ENCODE measurements around the genes IRF2BP2 and GGPS1.

GRCh38 chr1:234537470-234538411 is 58.8 kb upstream of the TARBP1 start:
- RRBS: no CpG with 5 or more reads among the region's 14 CpGs

- RRBS: no CpG with 5 or more reads among the region's 11 CpGs
Observed at GRCh38 chr1:234538412-234538771, 59.4 kb upstream of the TARBP1 start.

DNA sequence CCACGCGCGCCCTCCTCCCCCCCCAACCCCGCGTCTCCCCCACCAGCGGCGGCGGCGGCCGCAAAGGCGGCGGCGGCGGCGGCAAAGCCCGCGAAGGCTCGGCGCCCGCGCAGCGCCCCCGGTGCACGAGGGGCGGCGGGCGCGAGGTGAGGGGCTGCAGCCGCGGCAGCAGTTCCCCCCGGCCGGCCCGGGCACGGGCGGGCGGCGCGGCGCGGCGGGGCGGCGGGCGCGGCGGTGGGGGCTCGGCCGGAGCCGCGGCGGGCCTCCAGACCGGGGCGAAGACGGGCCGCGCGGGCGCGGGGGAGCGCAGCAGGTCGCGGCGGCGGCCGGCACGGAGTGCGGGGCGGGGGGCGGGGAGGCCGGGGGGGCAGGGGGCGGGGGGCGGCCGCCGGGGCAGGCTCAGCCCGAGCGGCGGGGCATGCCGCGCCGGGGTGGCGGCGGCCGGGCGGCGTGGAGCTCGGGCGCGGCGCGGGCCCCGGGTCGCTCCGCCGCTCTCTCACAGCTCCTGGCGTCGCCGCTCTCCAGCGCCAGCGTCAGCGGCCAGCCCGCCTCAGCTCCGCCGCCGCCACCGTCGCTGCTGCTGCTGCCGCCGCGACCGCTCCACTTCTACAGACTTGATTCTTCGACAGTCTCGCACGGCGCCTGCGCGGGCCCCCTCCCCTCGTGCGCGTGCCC is at the start of gene IRF2BP2:
IRF2BP2 (minus strand) TSS at position 610 of the 675 bp plus-strand sequence.
- RRBS: 1% methylated on average over 38 of the region's 119 CpGs

DNA sequence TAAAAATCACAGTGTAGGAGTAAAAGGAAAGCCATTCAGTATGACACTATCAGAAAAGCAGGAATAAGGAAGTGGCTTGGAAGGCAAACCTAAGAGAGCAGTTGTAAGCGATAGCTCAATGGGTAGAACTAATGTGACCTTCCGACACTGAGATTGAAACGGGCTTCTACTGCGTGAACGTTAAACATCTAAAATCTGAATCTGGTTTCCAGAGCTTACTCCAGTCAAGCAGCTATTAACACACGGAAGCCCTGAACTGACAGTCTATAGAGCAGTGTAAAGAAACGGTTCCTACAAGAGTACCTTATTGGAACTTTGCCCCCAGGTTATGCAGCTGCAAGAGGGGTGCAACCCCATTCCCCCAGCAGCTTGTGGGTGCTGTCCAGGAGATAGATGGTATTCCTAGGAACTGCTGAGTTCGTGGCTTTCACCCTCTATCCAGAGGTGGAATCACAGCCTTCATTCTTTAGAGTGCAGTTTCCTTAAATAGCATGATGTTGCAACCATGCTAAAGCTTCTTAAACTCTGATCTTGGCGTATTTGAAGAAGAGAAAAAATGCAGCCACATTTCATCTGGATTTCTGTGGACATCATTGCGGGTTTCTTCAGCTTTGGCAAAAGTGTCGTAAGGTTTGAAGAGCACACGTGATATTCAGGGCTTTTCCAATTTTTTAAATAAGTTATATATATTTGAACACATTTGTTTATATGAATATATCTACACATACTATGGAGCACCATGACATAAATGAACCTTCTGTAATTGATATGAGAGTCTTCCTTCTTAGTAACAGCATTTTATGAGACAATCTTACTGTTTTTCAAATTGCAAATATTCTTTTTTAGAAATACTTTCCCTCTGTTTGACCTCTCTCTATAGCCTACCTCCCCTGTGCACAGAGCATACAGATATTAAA is 3.5 kb upstream of the IRF2BP2 start:
- RRBS: no CpG with 5 or more reads among the region's 12 CpGs

GRCh38 chr1:234675088-234675287 is 65.0 kb upstream of the IRF2BP2 start:
- RRBS: no CpG with 5 or more reads among the region's 2 CpGs

DNA sequence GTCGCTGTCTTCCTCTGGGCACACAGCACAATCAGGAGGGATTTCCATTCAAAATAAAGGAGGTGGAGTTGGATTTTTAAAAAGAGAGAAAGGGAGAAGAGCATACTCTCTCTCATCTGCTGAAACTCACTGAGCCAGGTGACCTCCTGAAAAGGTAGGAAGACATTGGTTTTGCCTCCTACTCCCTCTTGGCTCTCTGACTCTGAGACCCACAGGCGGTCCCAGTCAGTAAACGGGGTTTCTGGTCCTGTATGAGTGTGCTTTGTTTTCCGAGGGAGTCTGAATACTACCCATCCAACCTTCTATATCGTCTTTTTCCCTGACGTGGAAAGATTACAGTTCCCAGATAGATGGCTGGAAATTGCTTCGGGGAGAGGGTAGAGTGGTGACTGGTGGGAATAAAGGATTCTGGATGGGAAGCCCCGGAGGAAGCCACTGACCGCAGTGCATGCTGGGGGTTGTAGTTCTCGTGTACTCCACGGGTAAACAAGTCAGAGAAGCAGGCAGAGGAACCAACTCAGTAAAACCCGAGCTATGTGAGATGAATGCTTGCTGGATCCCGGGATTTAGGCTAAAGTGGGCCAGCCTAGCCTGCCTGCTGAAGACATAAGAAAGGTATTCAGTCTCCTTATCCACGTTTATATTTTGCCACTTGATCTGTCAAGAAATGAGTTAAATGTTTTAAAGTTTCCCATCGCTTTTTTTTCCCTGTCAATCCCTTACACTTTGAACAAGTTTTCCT is 66.1 kb upstream of the IRF2BP2 start:
- RRBS: no CpG with 5 or more reads among the region's 15 CpGs

DNA sequence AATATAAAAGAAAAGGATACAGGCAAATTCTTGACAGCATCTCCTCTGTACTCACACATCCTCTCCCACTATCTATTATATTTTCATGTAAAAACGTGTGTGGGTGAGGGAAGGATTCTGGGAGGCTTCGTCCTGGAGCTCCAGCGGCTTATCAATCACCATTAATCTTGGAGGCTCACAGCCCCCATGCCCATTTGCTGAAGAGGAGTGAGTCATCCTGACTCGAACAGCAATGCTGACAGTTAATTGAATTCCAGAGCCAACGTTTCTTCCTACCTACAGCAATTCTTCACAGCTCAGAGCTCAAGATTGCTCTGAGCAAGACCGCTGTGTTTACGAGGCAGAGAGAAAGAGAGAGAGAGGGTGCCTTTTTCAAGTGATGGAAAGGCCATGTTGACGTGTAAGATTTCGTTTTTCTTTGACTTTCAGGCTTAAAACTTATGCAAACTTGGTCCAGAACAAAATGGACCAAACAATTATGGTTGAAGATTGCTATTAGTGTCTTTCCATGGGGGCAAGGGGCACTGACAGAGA is 135.8 kb upstream of the IRF2BP2 start:
- RRBS: no CpG with 5 or more reads among the region's 9 CpGs

- RRBS: no CpG with 5 or more reads among the region's 1 CpG
Observed at GRCh38 chr1:234753597-234754010, 143.6 kb upstream of the IRF2BP2 start.

- RRBS: no CpG with 5 or more reads among the region's 5 CpGs
Observed at GRCh38 chr1:234760351-234760730, 150.4 kb upstream of the IRF2BP2 start.

DNA sequence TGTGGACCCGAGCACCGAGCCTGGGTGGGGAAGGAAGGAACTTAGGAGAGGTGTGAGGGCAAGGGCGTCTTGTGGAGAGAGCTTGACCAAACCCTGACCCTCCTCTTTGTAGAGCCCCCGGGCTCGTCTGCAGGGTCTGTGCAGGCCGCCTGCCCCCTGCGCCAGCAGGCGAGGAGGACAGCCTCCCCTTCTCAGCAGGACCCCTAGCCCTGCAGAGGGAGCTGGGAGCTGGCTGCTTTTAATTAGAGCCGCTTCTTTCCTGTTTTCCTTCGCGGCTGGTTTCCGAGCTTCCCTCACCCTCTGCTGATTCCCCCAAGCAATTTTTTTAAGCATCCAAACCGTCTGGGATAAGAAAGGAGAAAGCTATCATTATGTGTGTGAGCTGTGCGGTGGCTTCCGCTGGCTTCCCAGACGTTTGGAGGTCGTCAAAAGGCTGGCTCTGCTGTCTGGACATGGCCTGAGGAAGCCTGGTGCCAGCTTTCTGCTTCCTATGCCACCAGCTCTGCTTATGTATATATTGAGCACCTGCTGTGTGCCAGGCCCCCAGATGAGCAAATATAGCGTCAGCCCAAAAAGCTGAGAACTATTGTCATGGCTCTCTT is 160.2 kb upstream of the IRF2BP2 start:
- RRBS: no CpG with 5 or more reads among the region's 18 CpGs

DNA sequence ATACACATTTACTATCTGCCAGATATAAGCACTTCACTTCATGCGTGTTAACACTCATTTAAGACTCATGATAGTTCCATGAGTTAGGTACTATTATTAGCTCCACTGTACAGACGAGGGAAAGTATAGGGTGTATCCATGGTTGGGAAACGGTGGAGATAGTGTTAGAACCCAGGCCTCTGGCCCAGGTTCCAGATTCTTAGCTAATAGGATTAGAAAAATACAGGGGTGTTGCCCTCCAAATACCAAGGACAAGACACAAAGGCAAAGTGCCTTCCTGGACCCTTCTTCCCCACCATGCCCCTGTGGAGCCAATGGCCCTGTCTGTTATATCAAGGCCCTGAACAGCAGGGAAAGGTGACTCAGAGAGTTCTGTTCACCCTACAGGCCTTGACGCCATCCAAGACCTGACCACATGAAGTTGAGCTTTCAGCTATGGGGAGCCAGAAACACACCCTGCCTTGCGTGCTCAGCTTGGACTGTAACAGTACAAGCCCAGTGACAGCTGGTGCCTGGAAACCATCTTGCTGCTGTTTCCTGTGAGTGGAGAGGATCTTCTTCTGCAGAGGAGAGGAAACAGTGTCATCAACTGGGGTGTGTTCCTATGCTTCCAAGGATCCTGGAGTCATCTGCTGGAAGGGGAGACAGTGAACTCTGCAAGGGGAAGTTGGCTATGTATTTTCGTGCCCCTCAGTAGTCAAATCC is 164.9 kb upstream of the IRF2BP2 start:
- RRBS: no CpG with 5 or more reads among the region's 6 CpGs

GRCh38 chr1:234917984-234919030 is 210.3 kb downstream of the TOMM20 start:
- RRBS: 89% methylated on average over 5 of the region's 31 CpGs

DNA sequence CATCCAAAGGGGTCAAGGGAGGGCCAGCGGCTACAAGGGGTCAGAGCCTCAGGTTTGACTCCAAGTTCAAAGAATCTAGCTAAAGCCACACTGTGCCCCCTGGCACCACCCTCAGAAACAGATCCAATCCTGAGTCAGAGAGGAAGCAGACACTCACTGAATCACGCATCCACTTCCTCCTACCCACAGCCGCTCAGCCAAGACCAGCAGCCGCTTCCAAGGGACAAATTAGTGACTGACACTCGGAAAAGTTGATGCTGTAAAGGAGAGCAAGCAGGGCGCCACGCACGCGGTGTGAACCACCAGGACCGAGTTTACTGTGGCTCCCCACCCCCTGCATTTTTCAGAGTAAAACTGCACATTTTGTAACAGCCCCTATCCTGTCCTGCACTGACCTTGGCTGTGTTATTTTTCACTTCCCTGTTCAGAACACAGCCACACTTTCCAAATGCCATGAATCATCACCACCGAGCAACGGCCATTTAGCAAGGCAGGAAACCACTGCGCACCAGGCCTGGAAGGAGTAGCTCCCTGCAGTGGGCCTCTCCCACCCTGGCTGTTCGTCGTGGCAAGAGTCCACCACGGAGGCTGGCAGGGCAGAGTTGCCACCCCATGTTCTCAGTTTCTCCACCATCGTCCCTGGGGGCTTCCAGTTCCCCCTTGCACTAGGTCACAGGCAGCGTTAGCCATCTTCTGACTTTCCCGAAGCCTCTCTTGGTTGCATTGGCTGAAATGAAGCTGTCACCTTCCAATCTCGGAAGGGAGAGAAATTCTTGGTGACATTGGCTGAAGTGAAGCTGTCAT is 147.7 kb downstream of the TOMM20 start:
- RRBS: no CpG with 5 or more reads among the region's 20 CpGs

DNA sequence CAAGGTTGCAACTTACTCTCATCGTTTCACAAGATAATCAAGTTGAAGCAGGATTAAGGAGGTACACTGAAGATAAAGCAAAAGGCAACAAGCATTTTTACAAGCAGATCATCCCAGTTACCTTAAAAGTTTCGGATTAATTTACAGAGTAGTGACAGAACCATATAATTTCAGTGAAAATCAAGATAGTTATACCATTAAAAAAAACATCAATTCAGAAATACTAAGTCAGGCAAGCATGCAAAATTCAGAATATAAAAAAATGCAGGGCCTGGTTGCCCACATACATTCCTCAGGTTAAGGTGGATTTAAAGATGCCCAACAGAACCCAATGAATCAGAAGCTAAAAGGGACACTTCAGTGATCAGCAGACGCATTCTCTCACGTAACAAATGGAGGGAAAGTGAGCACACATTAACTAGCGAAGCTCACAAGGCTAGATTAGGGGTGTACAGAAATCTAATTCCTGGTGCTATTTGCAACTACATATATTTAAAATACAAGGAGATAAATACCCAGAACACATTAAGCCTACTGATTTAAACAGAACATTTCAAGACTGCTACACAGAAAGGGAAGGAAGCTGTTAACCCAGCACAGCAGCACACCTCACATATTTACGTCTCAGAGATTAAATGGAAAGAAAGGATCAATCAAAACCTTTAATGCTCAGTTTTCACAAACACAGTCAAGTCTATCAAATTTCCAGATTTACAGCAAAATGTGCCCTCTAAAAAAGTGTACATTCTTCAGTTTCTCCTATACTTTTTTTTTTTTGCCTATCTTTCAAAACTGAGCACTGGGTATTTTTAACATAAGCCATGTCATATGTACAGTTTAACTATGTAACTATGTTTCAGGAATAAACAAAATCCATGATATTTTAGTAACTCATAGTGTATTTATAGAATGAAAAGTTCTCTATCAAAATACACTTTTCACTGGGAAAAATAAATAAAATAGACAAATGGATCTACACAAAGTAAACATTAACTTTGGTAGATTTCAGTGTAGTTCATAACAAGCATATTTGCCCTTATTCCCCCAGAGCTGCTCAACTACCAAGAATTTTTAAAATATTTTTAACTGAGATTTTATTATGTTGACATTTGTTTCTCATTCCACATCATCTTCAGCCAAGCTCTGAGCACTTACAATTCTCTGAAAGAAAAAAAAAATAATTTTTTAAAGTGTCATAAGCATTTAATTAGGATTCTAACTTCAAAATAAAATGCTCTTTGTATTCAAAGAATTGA is 17.3 kb downstream of the TOMM20 start:
- RRBS: no CpG with 5 or more reads among the region's 6 CpGs

DNA sequence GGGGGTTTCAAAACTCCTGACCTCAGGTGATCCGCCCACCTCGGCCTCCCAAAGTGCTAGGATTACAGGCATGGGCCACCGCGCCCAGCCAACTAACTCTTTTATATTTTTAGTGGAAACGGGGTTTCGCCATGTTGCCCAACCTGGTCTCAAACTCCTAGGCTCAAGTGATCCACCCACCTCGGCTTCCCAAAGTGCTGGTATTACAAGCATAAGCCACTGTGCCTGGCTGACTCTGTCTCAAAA is 26.2 kb downstream of the ARID4B start:
- RRBS: no CpG with 5 or more reads among the region's 7 CpGs

DNA sequence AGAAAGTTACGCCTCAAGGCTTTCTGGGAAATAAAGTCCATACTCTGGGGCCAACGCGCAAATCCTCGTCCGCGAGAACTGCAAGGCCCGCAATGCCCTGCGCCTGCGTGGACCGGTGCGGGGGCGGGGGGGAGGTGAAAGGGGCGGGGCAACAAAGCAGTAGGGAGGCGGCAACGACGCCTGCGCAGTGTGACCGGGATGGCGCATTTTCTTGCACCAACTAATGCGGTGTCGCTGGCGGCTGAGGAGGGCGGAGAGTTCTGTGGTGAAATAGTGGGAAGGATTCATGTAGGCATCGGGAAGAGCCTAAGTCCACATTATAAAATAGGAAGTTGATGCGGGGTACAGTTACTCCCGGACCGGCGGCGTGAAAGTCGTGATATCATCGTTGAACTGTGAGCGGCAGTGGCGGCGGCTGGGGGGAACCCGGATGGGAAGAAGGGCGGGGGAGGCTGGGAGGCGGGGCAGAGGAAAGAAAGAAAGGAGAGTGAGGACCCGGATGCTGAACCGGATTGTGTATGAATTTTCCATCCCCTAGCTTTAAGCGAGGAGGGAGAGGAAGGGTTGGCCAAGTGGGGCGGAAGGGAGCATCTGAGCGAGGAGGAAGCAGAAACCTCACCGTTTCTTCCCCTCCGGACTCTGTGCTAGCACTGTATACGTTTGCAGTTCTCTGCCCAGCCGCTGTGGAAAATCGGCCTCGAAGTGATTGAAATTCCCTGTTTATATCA is at the start of gene GGPS1:
GGPS1 (plus strand) TSS at position 187 of the 728 bp plus-strand sequence.
- RRBS: 2% methylated on average over 20 of the region's 48 CpGs

- RRBS: no CpG with 5 or more reads among the region's 3 CpGs
Observed at GRCh38 chr1:235421699-235422213, 54.5 kb downstream of the TBCE start.

- RRBS: no CpG with 5 or more reads among the region's 3 CpGs
Observed at GRCh38 chr1:235854276-235854811, 12.4 kb downstream of the LYST start.

DNA sequence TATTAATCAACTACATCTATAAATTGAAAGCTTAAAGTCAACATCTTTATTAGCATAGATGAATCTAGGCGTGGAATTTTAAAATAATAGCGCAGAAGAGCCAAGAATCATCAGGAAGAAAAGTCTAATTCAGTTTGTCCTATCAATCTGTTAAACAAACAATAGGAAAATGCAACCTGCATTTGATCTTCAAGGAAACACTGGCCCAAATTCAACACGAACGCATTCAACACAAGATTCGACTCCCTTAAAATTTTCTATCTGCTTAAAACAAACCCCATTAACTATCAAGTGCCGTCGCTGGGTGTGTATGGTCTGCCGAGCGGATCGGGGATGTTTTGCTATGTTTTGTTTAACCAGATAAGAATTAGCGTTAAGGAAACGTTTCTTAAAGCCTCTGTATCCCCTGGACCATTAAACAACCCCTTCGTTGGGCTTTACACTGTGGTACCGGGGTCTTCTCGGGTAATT is 983 bp downstream of the LYST start:
- RRBS: 1% methylated on average over 2 of the region's 15 CpGs

GRCh38 chr1:235881858-235882730 is 15.4 kb upstream of the LYST start:
- RRBS: no CpG with 5 or more reads among the region's 5 CpGs